RPMI7951 (cell line): ENCODE data around the genes EFCAB2 and SMYD3.

GRCh38 chr1:243421698-243422442 is 166.0 kb downstream of the SDCCAG8 start:
- RAMPAGE, long total RNA: no peak

GRCh38 chr1:243495399-243496758 is 240.0 kb downstream of the SDCCAG8 start:
- RAMPAGE, long total RNA: no peak

DNA sequence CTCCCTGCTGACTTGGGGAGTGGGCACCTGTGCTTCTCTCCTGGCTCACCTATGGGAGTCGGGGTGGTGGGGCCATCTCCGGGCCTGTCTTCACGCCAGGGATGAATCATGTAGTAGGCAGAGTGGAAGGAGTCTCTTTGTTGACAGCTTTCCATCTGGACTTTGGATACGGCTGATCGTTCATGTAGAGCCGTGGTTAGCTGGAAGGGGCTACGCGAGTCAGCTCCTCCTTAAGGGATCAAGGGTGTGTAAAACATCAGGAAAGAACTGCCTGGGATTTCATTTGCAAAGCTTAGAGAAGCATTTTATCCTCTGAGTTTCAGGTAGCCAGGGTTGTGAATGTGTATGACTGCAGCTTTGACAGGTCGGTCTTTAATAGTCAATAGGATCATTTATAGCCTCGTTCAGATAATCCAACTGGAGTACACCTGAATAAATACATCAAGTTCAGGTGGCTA is 14.4 kb downstream of the ZBTB18 start:
- RAMPAGE, long total RNA: no peak

DNA sequence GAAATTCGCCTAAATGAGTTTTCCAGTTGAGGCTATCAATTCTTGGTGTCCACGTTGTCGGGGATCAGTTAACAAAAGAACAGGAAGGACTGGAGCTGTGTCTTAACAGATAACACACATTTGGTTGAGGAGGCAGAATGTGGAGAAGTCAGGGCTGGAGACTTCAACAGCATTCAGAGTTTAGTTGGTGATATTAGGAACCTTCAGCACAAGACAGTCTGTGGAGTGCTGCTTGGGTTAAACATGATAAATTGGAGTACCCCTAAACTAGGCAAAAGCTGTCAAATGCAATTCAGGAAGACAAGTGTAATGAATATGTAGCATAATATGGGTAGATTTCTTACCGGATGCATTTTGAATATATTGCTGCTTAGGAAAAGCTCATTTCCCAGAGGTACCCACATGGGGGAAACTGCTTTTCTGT is 33.8 kb downstream of the ZBTB18 start:
- RAMPAGE, long total RNA: no peak

- RAMPAGE, long total RNA: no peak
Observed at GRCh38 chr1:244652555-244652813, 442 bp upstream of the DESI2 start.

GRCh38 chr1:244665621-244666538 is 13.0 kb downstream of the DESI2 start:
- RAMPAGE, long total RNA: no peak

DNA sequence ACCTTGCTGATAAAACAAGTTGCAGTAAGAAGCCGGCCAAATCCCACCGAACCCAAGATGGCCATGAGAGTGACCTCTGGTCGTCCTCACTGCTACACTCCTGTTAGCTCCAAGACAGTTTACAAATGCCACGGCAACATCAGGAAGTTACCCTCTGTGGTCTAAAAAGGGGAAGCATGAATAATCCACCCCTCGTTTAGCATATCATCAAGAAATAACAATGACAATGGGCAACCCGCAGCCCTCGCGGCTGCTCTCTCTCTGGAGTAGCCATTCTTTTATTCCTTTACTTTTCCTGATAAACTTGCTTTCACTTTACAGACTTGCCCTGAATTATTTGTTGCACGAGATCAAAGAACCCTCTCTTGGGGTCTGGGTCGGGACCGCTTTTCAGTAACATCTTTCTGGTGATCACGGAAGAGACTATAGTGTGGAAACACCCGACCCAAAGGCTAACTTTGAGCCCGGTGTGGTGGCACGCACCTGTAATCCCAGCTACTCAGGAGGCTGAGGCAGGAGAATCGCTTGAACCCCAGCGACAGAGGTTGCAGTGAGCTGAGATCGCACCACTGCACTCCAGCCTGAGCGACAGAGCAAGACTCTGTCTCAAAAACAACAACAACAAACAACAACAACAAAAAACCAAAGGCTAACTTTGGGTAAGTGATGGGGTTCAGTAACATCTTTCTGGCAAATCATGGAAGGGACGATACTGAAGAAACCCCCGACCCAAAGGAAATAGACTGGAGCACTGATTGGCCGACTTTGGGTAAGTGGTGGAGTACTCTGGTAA is 19.7 kb upstream of the COX20 start:
- RAMPAGE, long total RNA: no peak

DNA sequence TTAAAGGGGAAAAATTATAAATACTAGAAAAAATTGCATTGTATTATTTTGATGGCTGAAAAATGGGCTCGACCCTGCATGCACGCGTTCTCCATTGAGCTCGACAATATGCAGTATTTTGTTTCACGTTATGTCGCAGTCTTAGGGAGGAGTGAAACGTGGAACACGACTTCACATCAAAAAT is 913 bp upstream of the COX20 start:
- RAMPAGE, long total RNA: no peak

DNA sequence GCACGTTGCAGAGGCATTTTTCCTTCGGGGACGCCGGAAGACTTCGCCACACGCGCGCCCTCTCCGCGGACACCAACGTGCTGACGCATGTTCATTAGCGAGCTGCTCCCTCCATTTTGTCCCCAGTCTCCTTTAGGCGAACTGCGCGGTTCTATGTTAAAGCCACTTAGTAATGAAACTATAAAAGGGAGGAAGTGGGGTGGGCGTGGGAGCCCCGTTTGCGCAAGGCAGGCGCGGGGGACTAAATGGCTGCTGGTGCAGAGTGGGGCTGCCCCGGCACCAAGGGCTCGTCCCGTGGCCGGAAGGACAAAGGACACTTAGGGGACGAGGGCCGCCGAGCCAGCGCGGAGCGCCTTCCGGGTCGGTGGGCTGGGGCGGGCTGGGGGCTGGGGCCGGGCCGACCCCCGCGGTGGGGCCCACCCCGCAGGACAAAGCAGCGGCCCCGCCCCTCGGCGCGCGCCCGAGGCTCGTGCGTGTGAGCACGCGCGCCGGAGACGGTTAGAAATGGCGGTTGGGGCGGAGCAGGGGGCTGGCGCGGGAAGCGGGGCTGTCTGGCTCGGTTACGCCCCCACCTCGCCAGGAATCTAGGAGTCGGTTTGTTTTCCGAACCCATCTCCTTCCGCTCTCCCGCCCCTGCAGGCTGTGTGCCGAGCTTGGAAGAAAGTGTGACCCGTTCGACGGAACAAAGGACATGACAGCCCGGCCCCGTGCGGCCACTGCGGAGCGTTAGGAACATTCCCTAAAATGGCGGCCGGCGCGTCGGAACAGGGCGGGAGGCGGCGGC is 429 bp upstream of the COX20 start:
- RAMPAGE, long total RNA: no peak

GRCh38 chr1:244863315-244863813 is 979 bp downstream of the HNRNPU start:
- RAMPAGE, long total RNA: no peak

DNA sequence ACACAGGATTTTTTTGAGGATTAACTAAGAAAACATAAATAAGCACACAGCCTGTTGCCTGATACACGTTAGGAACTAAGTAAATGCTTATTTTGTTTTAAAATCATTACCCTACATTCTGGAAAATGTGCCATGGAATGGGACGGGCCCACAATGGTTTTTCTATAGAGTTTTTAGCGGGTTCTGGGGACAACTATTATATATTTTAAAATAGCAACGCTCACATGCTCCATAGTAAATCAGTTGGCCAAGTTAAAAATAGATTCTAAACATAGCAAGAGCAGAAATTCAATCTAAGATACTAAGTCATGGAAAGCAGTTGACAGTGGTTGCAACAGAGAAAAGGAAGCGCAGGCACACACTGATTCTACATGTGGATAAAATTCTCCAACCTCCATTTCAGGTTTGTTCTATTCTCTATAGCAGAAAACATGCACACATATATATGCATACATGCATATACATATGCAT is 15.7 kb upstream of the EFCAB2 start:
- RAMPAGE, long total RNA: no peak

DNA sequence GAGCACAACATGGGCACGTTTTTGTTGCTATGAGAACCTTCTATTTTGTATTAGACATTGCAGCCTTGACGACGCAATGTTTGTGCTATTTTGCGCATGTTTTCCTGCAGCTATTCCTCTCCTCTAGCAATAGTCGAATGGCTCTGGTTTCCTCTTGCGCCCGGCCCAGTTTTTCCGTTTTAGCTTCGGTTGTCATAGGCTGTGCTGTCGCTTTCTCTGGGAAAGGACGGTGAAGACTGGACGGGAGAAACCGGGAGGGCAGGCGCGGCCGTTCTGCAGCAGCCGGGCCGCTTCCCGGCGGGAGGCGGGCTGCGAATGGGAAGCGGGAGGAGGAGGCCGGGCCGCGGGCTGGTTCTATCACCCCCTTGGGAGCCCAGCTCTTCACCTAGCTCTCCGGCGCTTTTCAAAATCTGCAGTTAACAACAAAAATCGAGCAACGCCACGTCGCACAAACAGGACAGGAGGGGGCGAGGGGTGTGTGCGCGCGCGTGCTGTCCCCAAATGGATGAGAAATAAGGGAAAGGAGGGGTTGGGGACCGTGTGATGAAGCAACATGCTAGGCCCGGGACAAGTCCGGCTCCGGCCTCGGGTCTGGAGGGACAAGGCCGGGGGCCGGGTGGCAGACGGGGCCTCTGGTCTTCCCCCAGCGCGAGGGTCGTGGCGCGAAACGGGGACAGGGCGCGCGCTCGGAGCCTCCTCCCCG is at the start of gene EFCAB2:
EFCAB2 (plus strand) TSS at position 113 of the 703 bp plus-strand sequence.
- RAMPAGE, long total RNA: no peak

- RAMPAGE, long total RNA: no peak
Observed at GRCh38 chr1:245097424-245098151, 57.2 kb upstream of the KIF26B start.

DNA sequence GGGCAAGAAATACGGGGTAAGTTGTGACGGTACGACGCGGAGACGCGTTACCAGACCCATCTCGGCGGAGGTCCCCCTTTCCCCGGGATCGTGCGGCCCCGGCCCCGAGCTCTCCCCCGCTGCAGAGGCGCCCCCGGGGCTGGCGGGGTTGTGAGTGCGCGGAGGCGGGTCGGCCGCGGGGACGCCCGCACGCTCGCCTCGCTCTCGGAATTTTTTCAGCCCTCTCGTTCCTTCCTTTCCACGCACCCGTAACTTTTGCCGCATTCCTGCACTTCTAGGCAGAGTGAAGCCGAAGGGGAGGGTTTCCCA is 641 bp downstream of the KIF26B start:
- RAMPAGE, long total RNA: no peak

DNA sequence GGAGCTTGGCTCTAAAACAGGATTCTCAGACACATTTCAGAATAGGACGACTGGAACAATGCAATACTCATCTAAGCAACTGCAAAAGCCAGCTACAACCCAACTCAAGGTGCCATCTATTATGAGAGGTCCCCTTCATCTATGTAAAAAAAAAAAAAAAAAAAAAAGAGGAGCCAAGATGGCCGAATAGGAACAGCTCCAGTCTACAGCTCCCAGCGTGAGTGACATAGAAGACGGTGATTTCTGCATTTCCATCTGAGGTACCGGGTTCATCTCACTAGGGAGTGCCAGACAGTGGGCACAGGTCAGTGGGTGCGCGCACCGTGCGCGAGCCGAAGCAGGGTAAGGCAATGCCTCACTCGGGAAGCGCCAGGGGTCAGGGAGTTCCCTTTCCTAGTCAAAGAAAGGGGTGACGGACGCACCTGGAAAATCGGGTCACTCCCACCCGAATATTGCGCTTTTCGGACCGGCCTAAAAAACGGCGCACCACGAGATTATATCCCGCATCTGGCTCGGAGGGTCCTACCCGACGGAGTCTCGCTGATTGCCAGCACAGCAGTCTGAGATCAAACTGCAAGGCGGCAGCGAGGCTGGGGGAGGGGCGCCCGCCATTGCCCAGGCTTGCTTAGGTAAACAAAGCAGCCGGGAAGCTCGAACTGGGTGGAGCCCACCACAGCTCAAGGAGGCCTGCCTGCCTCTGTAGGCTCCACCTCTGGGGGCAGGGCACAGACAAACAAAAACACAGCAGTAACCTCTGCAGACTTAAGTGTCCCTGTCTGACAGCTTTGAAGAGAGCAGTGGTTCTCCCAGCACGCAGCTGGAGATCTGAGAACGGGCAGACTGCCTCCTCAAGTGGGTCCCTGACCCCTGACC is 661.8 kb downstream of the KIF26B start:
- RAMPAGE, long total RNA: no peak

DNA sequence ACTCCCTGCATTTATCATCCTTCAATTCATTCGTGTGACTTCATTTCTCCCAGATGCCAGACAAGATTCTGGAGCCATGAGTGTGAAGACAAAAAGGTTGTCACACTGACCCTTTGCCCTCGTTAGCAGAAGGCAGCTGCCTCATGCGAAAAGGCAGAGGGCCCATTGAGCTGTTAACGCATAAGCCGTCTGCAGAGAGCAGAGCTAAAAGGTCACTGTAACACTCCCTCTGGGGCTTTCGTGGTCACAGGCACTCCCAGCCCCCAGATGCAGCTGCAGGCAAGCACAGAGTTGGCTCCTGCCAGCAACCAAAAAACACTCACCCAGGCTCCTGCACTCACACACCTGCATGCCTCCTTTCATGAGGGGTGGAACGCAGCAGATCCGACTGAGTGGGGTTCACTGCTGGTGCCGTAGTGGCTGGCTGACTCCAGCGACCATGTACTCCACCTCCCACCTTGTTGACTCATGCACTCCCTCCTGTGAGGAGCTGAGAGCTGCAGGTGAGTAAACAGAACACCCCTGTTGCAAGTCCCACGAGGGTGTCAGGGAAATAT is 287.5 kb downstream of the SMYD3 start:
- RAMPAGE, long total RNA: no peak

DNA sequence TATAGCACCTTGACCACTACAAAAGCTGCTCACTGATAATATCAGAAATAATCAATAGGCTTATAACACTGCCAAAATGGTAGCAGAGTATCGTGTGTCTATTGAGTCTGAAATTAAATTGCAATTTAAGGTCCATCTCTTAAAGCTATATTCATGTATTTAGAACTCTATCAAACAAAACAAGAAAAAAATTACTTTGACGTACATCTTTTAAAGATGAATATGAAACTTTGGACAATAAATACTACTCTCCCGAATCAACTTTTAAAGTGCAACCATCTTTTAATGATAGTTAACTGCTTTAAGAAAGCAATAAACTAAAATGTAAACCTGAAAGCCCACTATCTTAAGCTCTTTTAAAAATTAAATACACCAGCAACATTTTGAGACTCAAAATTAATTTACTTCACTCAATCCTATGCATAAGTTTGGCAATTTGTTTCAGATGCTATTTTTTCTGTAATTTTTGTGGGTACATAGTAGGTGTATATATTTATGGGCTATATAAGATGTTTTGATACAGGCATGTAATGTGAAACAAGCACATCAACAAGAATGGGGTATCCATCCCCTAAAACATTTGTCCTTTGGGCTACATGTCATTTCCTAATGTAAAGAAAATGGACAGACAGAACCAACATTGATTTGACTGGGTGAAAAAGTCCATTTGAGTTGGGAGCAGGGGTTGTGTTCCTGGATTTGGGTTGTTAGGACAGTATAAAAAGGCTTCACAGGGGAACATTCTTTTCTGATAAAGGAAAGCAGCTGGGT is 256.4 kb downstream of the SMYD3 start:
- RAMPAGE, long total RNA: no peak

DNA sequence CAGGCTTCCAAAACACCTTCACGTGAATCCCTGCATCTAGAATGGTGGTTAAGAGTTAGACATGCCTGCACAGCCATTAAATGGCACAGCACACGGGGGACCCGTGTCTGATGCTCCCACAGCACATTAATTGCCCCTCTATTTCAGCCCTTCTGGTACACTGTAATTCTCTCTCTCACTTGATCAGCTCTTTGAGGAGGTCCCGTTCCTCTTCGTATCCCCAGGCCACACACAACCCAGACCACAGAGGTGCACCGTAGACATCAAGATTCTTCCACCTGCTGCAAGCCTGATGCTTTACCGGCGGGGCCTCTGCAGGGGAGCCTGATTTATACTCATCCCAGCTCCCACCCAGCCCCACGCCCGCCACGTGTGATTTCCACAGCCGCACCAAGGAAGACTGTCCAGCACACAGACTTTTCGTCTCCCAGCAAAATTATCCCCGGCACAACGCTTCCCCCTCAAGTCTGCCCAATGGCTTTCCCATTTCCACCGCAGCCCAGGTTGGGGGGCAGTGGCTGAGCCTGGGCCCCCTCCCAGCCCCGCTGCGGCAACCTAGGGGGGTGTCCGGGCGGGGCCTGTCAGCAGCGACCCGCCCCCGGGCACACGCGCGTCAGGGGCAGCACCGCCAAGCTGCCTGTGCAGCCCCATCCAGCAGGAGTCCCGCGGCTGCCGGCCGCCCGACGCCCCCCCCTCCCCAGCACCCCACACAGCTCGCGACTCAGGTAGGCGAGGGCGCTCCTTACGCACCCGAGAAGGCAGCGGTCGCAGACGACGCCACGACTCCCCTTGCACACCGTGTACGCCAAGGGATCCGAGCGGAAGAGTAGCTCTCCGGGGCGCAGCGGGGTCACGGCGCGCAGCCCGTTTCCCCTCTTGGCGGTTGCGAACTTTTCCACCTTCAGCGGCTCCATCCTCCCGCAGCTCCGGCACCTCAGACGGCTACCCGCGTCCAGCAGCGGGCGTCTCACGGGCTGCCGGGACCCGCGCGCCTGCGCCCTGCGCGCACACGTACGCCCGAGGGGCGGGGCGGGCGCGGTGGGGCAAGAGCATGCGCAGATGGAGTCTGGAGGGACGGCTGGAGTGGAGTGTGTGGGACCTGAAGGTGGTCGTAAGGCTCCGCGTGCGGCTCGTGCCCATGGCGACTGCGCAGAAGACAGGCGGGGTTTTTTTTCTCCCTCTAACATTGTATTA is at the start of gene SMYD3:
SMYD3 (minus strand) TSS at position 976 of the 1,194 bp plus-strand sequence.
- RAMPAGE, long total RNA: no peak

DNA sequence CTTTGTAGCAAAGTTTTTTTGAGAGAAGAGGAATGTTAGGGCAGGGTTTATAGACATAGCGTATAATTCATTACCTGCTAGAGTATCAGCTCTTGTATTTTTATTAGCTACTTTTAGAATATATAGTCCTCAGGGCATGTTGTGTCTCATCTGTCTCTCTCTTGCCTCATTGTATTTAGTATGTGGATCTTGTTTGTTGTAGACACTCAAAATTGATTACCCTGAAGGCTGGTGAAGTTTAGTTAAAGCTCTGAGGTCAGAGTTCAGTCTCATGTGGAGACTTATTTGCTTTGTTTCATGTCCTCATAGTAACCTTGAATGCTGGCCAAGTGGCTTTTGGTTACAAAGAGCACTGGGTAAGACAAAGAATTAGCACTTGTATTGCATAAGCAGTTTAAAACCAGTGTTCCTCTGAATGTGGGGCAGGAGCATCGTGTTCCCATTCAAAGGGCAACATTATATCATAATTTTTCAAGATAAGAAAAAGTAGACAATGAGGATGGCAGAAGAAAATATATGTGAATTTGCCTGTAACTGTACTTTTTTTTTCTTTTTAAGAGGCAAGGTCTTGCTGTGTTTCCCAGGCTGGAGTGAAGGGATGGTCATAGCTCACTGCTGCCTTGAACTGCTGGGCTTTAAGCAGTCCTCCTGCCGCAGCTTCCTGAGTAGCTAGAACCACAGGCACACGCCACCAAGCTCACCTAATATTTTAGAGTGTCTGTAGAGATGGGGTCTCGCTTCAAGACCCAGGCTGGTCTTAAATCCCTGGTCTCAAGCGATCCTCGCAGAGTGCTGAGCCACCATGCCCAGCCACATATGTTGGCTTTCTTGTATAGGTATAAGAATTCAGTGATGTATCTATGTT is 17.4 kb downstream of the CNST start:
- RAMPAGE, long total RNA: no peak

GRCh38 chr1:246597206-246597764 is 31.0 kb downstream of the CNST start:
- RAMPAGE, long total RNA: no peak